B cell (primary cell): ENCODE measurements around a stretch of chr6.

DNA sequence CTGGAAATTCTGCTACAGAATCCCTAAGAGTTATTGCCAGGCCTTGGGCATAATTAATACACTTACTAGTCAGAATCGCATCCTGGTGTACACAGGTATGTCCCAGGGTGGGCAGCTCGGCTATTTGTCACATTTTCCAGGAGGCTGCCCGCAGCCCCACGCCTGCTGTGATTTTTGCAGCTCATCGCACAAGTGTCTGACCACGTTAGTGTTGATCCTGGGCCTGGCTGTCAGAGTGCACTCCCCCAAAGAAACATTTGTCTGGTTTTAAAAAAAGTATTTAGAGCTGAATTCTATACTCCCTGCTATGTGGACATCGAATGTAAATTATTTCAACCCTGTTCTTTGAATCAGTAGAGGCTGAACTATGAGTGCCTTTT lies 105.4 kb downstream of the CD83 start:
- PRO-cap, result no peak
- CAGE, long polyA plus RNA, result no peak

DNA sequence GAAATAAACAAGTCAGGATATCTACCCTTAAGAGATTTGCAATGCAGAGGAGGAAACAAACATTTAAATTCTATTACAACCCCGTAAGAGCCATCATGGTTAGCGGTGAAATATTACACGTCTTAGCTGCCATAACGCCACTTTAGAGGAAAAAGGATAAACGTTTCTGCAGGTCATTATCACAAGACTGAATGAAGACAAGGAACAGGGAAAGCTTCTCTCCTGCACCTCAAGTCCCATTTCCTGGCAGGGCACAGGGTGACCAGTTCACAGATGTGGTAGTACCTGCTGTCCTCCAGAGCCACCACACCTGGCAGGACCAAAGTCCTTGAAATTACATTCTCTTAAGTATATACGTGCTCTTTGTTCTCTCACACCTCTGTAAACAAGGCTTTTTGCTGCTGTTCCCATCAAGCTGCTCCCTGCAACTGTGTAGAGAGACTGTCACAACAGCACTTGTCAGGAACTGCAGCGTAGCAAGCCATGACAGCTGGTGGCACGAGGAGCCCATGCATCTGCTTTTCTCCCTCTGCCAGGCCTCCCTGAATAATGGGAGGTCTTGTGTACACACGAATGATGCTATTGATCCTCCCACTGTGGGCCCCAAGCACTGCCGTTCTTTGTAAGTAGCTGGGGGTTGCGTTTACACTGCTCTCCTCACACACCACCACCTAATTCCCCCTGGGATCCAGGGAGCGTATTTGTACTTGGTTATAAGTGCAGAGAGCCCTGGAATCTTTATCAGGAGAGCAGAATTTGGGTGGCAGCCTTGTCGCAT lies 431.7 kb downstream of the CD83 start:
- PRO-cap, result no peak
- CAGE, long polyA plus RNA, result no peak

DNA sequence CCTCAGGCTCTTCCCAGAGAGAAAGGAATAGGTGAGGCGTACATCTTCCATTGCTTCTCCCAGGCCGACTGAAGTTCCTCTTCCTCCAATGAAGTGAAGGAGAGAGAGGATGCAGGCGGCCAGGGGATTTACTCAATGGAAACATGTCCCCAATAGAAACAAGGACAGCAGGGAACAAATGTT lies 510.5 kb upstream of the JARID2 start:
- PRO-cap, result no peak
- CAGE, long polyA plus RNA, result no peak

DNA sequence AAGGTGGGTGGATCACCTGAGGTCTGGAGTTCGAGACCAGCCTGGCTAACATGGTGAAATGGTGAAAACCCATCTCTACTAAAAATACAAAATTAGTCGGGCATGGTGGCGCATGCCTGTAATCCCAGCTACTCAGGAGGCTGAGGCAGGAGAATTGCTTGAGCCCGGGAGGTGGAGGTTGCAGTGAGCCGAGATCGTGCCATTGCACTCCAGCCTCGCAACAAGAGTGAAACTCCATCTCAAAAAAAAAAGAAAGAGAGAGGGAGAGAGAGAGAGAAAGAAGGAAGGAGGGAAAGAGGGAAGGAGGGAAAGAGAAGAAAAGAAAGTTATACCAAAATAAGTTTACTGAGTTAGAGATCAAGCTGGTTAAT lies 341.3 kb upstream of the JARID2 start:
- PRO-cap, result no peak
- CAGE, long polyA plus RNA, result no peak

DNA sequence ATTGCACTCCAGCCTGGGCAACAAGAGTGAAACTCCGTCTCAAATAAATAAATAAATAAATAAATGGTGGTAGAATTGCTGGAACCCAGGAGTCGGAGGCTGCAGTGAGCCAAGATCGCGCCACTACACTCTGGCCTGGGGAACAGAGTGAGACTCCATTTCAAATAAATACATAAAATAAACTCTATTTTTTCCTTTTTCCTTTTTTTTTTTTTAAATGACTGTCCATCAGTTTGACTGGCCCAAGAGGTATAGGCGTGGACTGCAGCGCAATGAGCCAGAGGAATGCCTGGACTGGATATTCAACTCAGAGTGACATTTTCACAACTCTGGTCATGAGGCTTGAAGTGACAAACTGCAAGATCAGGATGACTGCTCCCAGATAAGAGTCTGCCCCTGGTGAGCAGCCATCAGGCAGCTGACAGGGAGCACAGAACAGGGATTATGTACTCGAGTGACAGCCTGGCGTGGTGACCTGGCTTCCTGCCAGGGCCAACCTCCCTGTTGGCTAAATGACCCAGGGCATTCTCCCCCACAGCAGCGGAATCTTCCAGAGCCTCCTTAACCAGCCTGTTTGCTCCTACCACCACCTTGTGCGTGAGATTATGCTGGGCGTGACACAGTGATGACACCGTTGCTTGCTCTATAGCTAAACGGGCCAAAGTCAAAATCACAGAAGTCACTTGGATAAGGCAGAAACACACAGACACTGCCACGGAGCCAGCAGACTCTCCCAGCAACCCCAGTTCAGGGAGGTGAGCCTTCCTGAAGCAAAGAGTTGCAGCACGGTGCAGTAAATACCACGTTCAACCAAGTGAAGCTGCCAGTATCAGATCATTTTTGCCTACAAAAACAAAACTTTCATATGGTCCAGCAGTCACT lies 209.2 kb upstream of the JARID2 start:
- PRO-cap, result no peak
- CAGE, long polyA plus RNA, result no peak

DNA sequence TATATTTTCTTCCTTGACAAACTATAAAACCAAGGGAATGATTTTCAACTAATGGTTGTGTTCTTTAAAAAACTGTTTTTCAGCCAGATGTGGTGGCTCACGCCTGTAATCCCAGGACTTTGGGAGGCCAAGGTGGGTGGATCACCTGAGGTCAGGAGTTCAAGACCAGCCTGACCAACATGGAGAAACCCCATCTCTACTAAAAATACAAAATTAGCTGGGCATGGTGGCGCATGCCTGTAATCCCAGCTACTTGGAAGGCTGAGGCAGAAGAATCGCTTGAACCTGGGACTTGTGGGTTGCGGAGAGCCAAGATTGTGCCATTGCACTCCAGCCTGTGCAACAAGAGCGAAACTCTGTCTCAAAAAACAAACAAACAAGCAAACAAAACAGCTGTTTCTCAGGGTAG lies 27.5 kb downstream of the JARID2 start:
- PRO-cap, result no peak
- CAGE, long polyA plus RNA, result no peak

- PRO-cap, result no peak
- CAGE, long polyA plus RNA, result no peak
Measured at GRCh38 chr6:15290864-15291266, 45.0 kb downstream of the JARID2 start.

- PRO-cap, result no peak
- CAGE, long polyA plus RNA, result no peak
Measured at GRCh38 chr6:15317815-15318158, 71.9 kb downstream of the JARID2 start.

DNA sequence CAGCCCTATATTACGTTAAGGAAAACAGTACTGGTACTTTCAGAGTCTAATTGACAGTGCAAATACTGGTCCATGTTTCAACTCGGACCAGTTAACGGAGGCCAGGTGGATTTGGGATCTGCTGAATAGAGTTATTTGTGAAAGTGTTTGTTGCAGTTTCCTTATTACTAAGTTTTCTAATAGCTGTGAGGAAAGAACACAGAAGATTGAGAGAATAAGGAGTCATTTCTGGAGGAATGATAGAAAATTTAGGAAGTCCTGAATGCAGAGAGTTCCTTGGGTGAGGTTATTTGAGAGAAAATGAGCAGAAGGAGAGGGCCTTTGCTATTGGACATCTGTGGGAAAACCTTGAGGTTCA lies 206.7 kb downstream of the JARID2 start:
- PRO-cap, result no peak
- CAGE, long polyA plus RNA, result no peak

DNA sequence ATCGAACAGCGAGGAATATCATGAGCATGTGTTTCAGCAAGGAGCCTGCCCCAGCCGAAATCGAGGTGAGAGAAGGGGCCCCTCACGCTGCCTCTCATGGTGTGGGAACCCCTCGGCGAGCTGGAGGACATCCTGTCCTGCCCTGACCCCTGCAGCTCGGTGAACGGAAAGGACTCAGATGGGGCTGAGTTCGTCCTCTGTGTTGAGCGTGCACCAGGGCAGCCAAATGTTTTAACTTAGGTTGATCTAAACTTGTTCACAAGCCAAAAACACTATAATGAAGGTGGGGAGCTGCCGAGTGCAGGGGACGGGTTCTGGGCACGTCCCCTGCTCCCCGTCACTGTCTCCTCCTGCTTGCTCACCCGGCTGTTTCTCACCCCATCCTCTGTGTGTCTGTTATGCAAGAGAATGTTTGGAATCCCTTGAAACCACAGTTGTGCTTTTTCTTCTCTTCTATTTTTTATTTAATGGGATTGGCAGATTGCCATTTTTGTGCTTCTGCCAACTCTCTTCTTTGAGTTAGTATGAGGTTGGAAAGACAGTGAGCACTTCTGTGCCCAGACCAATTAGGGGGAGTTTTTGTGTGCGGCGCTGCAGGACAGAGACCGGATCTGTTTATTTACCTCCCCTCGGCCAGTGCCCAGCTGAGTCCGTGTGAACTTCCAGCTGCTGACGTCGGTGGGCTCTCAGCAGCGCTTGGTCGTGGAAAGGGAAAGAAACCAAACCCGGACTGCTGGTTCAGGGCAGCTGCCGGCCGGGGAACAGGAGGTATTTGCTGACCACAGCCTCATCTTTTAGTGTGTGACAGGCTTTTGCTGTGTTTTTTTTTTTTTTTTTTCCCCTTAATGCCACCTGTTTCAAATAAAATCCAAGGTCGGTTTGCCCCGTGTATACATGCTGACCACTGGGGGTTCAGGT lies 158.0 kb downstream of the DTNBP1 start:
- PRO-cap, result no peak
- CAGE, long polyA plus RNA, result no peak

GRCh38 chr6:15515734-15516007 lies 147.2 kb downstream of the DTNBP1 start:
- PRO-cap, result no peak
- CAGE, long polyA plus RNA, result no peak

DNA sequence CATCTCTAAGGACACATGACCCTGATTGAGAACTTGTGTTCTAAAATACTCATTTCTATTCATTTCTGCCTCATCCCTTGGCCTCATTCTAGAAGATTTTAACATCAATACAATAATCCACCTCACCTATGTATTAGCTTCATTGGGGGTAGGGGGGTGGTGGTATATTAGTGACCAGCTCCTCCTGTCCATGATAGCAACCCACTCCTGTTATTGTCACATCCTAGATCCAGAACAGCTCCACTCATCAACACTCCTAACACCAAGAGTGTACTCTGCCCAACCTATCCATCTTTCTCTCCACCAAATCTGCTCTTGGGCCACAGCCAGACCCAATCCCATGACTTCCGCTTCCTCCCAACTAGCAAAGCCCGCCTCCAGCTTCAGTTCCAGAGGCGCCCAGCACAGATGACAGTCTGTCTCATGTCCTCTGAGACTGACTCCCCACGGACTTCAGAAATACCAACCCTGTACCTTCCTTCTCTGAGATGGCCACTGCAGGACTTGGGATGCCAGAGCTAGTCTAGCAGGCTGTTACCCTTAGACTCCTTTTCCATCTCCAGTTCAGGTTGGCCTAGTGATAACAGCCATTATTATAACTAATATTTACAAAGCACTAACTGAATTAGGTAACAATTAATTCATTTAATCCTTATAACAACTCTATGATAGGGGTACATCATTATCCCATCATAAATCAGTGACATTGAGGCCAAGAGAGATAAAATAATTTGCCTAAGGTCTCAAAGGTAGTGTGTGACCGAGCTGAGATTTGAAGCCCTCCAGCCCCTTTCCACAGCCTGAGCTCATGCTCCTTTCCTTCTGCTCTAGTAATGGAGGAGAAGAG lies 48.5 kb downstream of the DTNBP1 start:
- PRO-cap, result no peak
- CAGE, long polyA plus RNA, result no peak

GRCh38 chr6:16059955-16060740 lies 68.7 kb upstream of the MYLIP start:
- PRO-cap, result no peak
- CAGE, long polyA plus RNA, result no peak

GRCh38 chr6:16068648-16068921 lies 60.3 kb upstream of the MYLIP start:
- PRO-cap, result no peak
- CAGE, long polyA plus RNA, result no peak

GRCh38 chr6:16304948-16305357 lies 66.6 kb downstream of the GMPR start:
- PRO-cap, result no peak
- CAGE, long polyA plus RNA, result no peak

GRCh38 chr6:16326758-16327157 lies 88.4 kb downstream of the GMPR start:
- PRO-cap, result no peak
- CAGE, long polyA plus RNA, result no peak

DNA sequence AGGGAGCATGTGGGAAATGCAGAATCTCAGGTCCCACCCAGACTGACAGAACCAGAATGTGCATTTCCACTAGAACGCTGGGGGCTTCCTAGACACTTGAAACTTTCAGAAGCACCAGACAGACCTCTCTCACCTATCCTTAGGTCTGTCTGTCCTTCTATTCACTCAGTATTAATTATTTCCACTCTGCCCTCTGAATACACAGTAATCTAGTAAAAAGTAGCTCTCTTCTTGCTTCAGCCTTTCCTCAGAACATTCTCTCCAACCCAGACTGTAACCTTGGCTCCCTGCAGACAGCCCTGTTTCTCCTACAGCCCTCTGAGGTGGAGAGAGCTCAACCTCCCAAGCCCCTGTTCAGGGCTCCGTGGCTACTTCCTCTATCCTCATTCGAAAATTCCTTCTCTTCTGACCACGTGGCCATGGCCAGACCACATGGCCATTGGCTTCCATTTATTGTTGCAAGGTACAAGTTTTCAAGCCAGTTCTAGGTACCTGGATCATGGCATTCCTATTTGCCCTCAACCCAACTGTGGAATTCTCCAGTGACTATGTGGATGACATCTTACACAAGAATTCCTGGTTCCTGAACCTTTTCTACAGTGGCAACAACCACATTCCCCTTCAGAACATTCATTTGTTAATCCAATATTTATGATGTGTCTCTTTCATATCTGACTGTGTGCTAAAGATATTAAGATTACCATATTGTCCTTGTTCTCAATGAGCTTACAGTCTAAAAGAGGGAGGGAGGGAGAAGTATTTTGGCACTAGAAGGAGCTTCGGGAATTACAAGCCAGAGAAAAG lies 161.8 kb downstream of the GMPR start:
- PRO-cap, result no peak
- CAGE, long polyA plus RNA, result no peak

DNA sequence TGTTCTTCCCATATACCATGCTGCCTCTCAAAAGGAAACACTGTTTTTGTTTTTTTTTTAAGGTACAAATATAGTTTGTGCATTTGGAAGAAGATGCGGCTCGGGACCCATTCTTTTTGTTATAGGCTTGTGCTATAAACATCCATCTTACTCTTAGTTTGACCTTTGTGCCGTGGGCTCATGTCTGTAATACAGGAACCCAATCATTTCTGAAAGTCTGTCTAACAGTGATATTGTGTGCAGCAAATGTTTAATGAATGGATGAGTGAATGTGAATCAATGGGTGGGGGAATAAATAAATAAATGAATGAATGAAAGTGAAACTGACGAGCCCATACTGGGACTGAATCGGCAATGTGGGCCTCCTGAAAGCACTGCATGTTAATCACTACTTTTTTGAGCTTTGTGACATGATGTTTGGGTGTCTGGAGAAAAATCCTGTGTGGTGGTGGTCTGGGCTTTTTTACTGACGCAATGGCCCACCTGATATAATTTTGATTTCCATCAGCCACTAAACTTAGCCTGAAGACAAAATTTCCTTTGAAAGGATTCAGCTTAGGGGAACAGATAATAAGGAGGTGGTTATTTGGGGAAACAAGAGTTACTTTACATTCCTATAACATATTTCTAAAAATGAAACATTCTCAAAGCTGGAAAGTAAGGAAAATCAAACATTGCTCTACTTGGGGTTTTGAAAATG lies 175.1 kb downstream of the GMPR start:
- PRO-cap, result no peak
- CAGE, long polyA plus RNA, result no peak

- PRO-cap, result no peak
- CAGE, long polyA plus RNA, result no peak
Measured at GRCh38 chr6:16416660-16417079, 178.3 kb downstream of the GMPR start.

- PRO-cap, result bidirectional peak, plus-strand start at chr6:16420184, minus-strand start at chr6:16420082
- CAGE, long polyA plus RNA, result no peak
Measured at GRCh38 chr6:16419661-16420452, 181.5 kb downstream of the GMPR start.